Left colon (tissue), 1 donor: ENCODE measurements around a stretch of chr2.

DNA sequence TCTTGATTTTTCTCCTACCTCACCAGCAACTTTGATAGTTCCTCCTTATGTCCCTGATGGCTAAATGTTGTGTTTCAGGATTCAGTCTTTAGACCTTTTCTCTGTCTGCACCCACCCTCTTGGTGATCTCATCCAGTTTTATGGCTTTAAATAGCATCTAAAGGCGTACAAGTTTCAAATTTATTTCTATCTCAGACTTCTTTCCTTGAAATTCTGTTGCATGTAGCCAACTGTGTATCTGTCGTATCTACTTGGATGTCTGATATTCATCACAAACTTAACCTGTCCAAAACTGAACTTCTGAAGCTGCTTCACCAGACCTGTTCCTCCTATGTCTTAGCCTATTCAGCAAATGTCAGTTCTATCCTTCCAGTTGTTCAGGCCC, 9.9 kb downstream of the BMPR2 start:
- PRO-cap: no peak

- PRO-cap: no peak
Observed at GRCh38 chr2:202555925-202556687, 78.7 kb upstream of the FAM117B start.

- PRO-cap: no peak
Observed at GRCh38 chr2:202608564-202608810, 26.3 kb upstream of the FAM117B start.

DNA sequence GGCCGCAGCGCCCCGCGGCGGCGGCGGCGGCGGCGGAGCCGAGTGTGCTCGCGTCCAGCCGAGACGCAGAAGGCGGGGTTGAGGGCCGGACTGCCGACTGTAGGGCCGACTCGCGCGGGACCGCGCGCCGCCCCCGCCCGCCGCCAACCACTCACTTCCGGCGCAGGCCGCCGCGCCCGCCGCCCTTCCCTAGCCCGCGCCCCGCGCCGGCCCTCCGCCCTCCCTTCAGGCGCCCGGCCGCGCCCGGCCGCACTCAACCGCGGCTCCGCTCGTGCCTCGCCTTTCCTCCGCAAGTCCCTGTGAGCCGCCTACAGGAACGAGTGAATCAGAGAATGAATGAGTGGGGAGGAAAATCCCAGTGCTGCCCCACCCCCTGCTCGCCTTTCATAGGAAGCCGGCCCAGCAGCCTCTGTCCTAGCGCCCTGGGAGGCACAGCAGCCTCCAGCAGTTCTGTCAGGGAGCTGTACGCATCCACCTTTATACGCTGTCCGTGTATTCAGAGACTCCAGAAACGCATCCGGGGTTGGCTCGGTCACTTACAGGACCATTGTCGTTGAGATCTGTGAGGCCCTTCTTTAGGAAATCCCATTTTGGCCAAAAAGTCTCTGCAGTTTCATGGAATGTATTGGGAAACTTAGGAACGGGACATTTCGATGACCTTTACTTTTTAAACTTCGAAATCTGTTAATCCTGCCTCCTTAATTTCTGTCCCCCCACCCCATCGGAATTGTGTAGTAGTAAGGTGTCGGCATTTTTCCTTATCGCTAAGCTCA, 415 bp upstream of the RAPH1 start:
- PRO-cap: bidirectional peak, plus-strand start at position 68 of the sequence, minus-strand start outside the sequence; bidirectional peak, plus-strand start at position 412 of the sequence, minus-strand start at position 452 of the sequence

DNA sequence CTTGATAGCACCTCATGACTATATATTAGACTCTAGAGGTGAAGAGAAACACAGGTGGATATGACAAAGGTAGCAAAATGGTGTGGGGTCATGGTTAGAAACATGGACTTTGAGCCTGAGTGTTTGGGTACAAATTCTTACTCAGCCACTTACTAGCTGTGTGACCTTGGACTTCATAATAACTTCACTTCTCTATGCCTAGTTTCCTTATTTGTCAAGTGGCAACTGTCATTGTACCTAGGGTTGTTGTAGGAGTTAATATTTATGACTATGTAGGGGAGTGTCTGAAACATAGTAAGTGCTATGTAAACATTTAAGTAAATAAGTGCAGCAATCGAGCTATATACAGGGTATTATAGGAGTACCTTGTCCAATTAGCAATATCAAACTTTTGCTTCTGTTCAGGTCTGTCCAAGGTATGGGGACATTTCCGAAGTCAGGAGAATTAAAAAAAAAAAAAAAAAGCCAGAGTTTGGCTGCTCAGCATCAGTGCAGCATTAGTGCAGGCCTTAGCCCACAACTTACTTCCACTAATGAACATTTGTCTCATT, 49.7 kb upstream of the RAPH1 start:
- PRO-cap: no peak

GRCh38 chr2:203605264-203605586, 70.1 kb upstream of the RAPH1 start:
- PRO-cap: no peak

DNA sequence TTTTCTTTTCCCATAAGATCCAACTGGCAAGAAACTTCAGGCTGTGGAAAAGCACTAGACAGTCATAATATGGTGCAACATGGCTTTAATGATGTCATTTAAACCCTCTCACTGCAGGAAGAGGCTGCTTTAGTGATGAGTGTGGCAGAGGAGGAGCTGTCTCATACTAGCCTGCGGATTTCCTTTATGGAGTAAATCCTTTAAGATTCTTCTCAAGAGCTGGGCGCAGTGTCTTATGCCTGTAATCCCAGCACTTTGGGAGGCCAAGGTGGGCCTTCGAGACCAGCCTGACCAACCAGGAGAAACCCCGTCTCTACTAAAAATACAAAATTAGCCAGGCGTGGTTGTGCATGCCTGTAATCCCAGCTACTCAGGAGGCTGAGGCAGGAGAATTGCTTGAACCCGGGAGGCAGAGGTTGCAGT, 83.2 kb upstream of the CD28 start:
- PRO-cap: no peak

DNA sequence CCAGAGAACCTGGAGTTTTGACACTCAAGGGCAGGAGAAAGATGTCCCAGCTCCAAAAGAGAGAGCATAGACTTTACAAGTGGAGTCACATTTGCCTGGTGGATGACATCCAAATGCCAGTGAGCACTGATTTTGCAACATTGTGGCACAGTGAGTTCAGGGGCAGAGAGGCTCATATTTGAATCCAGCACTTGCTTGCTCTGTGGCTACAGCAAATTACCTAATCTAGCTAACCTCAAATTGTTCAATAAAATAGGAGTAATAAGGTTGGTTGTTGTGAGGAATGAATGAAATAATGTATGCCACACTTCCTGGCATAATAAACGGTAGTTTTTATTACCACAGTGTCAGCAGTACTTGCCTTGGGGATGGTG, 69.5 kb upstream of the CD28 start:
- PRO-cap: no peak

GRCh38 chr2:203717758-203718599, 11.5 kb downstream of the CD28 start:
- PRO-cap: no peak

GRCh38 chr2:203811296-203812384, 55.9 kb upstream of the CTLA4 start:
- PRO-cap: unidirectional peak, plus-strand start at chr2:203811815; unidirectional peak, plus-strand start at chr2:203811858; unidirectional peak, plus-strand start at chr2:203811901

DNA sequence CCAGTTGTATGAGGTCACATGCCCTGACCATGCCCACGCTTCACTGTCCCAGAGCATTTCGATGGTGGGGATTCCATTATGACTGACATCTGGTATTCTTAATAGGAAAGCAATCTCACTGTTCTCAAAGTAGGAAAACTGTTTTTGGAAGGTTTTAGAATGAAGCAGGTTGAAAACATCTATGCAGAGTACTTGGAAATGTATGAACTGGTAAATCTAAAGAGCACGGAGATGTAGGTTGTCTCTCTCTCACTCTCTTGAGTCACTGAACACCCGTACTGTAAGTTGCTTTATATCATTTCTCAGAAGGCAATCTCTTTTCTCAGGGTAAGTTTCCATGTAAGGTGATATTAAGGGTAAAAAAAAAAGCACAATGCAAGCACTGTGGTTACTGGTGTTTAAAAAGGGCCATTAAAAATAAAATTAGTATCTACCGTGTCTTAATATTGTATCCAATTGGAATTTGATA, 36.9 kb upstream of the CTLA4 start:
- PRO-cap: no peak

GRCh38 chr2:203951307-203952025, 14.9 kb downstream of the ICOS start:
- PRO-cap: no peak

DNA sequence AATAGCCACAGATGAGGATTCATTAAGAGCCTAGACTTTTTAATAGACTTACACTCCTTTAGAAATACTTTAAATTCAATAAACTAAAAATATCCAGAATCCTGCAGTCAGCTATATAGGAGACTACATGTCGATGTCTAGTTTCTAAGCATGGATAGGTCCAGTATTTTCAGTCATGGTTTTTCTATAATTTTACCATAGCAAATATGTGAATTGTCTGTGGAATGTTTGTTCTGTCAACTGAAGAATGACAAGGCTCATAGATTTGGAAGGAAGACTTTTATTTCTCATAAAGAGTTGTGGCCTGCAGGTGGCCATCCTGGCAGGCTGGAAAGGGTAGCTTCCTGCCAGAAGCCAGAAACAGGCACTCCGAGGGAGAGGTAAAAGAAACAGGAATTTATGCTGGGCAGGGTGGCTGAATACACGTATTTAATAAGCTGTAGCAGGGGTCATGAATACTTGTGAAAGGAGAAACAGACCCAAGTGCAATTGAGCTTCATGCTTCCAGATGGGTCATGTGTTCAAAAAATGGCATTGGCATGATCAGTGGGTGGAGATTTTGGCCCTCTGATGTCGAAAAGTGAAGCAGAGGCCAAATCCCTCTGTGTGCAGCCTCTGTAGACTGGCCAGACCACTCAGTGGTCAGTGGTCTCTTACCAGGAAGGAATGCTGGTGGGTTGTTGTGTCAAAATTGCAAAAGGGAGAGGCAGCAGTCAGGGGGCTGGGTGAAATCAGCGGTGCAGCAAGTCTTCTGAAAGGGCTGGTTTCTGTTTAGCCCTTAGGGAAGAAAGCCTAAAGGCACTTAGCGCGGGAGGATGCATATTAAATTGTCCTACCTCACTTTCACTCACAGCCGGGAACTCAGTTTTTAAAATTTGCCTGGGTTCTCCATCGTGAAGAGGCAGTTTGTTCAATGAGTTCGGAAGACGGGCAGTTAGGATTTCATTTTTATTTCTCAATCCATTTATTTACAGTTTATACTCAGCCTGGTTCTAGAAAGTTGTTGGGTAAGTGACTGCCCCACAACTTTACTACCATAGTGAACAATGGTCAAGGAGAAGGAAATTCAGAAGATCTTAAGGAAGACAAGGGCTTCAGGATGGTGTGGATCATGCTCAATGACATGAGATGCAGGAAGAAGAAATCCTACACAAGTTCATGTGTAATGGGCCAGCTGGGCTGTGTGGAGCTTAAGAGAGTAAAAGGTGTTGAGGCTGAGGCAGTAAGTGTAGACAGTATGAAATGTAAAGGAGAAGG, 182.4 kb downstream of the PARD3B start:
- PRO-cap: no peak

DNA sequence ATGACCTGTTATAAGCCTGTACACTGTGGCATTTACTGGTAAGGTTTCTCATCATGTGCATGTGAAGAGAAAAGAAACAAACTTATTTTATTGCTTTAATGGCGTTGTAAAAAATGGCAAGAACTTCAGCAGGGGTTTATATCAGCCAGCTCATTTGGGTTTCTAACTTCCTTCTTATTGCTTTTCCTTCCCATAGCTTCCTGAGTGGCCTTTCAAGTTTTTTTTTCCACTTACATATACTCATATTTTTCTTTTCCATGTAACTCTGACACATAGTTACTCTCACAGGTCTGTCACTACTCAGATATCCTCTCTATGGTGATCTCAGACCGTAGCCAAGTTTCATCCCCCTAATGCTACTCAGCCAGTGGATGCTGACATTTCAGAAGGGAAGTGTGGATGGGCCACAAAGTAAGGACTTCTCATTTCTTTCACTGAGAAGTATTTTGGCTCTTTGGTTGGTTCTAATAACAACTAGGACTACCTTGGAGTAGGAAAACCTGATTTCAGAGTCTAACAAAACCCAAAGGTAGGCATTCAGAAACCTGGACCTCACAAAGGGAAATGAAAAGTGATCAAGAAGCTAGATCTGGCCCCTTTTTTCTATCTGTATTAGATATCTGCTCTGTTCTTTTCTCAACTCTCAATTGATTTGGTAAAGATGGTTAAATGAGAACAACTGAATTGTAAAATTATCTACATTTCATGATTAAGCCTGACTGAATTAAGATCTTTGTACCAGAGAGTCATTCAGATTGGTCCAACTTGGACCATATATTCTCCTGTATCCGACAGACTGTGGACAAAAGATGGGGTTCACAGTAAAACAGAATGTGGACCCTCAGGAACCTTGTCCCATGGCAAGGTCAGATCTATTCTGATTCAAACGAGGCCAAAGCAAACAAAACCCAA, 198.4 kb downstream of the PARD3B start:
- PRO-cap: no peak

- PRO-cap: no peak
Observed at GRCh38 chr2:204842574-204843077, 297.4 kb downstream of the PARD3B start.

DNA sequence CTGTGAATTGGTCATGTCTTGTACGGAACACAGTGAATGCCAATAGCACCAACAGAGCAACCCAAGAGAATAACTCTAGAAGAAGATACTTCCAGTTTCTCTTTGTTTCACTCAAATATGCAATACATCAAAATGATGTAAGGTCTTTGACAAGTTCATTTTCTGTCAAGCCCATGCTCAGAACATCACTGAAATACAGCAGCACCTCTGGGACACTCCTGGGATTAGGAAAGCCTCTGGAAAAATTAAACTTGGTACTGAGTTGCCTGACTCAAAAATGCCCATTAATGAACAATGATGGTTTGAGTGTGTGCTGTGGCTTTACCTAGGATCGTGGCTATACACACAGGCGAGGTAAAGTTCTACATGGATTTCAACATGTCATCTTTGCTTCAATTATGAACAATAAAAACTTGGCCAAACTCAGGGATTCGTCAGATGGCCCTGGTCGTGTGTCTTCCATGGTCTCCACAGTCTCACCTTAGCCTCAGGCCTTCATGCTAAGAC, 114.0 kb upstream of the NRP2 start:
- PRO-cap: unidirectional peak, plus-strand start at position 442 of the sequence

DNA sequence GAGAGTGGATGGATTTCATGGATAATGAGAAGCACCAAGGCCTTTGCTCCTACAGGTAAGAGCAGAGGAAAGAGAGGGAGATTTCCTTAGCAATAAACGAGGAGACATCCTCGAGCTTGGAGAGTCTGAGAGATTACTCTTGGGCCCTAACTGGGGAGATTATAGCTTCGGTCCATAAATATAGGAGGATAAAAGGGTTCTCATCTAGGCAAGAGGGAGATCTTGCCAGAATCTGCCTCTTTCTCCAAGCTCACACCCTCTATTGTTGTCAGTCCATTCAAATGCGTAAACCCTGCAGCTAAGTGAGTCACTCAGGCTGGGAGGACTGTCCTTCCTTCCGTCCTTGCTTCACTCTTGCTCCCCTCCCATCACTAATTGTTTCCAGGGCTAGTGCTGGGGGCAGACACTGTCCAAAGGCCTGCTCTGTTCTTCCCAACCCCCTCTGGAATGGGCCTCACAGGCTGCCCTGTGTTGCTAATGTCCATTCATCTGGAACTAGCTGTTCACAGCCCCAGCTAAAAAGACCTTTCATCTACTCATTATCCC, 32.0 kb upstream of the NRP2 start:
- PRO-cap: no peak

DNA sequence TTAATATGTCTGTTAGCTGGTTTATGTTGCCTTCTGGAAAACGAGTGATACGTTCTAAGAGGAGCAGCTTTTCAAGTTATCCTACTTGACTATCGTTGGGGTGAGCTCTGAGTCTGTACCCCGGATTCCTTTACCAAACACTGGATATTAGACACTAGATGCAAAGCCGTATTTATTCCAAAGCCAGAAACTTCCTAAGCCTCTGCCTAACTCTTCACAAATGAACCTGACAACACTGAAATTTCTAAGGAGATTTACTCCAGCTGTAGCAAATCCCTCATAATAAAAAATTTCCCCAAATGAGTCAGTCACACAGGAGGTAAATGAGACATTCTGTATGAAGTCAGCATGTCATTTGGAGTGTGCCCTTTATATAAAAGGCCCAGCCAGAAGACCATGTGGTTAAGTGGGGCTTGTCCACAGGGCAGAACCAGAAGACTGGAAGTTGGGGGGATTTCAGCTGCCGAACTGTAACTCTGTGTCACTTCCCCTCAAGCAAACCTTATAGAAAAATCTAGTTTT, 30.1 kb downstream of the NRP2 start:
- PRO-cap: no peak

DNA sequence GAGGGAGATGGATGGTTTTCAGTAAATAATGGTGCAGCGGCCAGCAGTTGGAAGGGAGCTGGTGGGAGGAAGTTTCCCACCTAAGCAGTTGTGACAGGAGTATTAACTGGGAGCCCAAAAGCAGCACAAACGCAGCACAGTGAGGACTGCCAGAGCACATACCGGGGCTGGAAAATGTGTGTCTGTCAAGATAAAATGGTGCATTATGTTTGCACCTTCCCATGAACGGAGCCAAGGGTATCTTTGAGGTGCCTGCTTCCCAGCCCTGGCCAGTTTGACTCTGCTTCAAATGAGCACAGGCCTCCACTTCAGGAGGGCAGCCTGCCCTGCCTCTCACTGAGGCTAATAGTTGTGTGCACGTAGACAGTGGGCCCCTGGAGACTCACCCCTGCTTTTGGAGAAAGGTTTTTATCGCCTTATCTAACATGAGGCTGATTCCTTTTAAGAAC, 32.8 kb downstream of the NRP2 start:
- PRO-cap: no peak

DNA sequence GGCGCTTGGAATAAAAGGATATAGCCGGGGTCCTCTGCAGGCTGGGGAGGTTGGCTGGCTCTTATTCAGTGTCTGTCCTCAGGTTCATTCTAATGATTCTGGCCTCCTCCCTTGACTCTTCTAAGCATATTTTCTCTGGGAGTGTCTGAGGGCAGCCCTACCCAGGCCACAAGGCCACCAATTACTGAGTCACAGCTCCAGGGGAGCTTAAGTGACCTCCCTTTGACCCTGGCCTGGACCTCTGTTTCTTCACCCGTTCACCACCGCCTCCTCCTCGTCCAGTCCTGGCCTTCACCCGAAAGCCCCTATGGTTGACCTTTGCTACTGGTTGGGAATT, 72.5 kb downstream of the NRP2 start:
- PRO-cap: unidirectional peak, minus-strand start at position 91 of the sequence